ENCODE results near the gene C1QTNF5.

- PRO-cap = no peak
Measured at GRCh38 chr11:118729688-118730446, 50.4 kb upstream of the TREH start.

DNA sequence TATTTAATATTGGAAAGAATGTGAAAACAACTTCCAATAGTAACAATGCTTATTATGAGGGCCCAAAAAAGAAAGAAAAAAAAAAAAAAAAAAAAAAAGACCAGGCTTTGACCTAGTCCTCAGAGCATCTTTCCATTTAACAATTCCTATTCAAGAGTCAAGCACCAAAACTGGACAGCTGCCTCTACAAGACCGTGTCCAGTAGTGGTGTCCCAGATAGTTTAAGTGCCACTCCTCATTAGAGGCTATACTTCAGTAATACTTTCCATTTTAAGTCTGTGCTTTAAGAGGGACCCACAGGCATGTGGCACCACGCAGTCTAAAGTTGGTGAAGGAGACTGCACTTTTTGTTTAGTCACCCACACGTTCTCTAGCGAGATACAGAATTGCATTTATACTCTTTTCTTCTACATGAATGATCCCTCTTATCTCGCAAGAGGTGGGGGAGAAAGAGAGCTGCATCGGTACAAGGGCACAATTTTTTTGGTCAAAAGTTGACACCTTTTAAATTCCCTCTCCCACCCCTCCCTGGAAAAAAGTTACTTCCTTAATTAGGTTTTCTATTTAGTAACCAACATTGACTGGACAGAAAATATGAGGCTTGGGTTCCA is 41.6 kb downstream of the DDX6 start:
- PRO-cap = no peak

- PRO-cap = no peak
Measured at GRCh38 chr11:118762616-118763019, 28.3 kb downstream of the DDX6 start.

DNA sequence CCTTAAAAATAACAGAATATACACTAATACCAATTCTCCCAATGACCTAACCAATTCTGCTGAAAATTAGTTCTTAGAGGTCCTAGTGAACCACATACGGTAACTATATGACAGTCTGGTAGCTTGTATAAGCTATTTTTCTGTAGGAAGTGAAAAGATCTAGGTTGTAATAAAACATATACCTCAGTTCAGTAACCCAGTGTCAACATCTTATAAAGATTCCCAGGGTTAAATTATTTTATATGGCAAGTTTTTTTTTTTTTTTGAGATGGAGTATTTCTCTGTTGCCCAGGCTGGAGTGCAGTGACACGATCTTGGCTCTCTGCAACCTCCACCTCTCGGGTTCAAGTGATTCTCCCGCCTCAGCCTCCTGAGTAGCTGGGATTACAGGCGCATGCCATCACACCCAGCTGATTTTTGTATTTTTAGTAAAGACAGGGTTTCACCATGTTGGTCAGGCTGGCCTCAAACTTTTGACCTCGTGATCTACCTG is 6.7 kb downstream of the DDX6 start:
- PRO-cap = no peak

DNA sequence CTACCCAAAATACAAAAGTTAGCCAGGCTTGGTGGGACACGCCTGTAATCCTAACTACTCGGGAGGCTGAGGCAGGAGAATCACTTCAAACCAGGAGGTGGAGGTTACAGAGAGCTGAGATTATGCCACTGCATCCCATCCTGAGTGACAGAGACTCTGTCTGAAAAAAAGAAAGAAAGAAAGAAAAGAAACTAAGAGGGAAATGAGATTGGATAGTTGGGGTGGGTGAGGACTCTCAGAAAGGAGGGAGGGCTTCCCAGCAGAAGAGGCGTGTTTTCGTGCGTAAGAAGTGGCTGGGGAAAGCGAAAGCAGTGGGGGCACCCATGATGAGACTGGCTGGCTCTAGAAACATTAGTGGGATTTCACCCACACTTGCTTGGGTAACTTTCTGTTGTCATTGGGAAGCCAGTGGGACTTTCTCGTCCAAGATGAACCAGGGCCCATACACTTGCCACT is 42.4 kb upstream of the CXCR5 start:
- PRO-cap = unidirectional peak, plus-strand start at position 311 of the sequence

DNA sequence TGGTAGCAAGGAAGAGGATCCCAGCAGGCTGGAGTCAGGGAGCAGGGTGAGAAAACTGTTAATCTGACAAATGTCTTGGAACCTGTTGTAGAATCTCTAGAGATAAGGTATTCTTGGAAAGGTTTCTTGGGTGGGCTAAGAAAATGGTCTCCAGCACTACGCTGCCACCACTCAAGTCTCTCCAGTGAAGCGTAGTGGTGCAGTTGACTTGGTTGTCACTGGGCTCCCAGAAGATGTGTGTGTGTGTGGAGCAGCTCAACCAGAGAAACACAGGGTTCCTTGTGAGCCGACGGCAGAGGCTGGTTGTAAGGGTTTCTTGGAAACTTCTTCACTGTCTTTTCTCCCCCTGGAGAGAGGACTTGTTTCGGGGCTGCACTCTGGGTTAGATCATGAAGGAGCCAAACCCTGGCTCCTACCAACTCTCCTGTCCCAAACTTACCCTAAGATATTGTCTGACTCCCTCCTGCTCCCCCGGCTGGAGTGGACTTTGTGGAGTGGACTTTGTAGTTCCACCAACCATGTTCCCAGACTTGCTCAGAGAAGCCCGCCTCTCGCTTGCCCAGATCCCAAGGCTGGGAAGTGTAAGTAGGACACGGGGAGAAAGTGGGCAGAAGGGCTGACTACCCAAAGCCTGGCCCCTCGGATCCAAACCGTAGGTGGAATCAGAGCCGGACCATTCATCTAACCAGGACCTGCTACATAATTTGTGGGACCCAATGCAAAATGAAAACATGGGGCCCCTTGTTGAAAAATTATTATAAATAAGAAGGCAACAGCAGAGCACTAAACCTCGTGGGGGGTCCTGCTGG is 1.1 kb downstream of the CXCR5 start:
- PRO-cap = no peak

DNA sequence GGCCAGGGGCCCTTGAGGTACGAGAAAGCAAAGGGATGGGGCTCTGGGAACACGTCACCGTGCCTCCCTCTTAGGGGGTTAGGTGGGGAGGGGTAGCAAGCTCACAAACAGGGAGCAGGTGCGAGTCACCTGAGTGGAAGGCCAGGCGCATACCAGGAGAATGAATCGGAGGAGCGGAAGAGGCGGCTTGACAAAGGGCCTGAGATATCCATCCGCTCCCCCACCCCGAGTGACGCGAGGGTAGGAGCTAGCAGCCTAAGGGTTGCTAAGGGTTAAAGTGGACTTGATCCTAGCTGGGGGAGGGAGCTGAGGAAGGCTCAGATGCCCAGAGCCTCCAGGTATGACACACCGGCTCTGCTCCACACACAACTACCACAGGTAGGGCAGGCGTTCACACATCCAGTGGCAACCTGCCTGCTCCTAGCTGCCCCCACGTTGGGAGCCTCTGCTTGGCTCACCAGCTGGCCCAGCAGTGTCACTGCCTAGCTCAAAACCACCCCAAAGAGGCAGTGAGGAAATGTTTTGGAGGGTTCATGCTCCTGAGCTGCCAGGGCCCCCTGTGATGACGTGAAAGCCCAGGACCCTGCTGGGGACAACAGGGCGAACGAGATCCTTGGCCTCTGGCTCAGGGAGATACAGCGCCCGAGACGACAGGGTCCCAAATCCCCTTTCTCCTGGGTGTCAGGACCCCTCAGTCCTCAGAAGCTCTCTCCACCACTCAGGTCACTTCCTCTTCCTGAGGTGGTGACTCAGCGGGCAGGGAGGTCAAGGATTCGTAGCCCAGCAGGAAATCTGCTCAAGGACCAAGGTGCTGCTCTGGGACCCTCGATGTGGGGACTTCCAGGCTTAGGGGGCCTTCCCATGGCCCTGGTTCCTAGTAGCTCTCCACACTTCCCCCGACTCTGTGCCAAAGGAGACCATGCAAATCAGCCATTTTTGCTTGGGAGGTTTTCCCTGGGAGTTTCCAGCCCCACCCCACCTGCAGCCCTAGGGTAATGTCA is 13.2 kb downstream of the BCL9L start:
- PRO-cap = no peak

DNA sequence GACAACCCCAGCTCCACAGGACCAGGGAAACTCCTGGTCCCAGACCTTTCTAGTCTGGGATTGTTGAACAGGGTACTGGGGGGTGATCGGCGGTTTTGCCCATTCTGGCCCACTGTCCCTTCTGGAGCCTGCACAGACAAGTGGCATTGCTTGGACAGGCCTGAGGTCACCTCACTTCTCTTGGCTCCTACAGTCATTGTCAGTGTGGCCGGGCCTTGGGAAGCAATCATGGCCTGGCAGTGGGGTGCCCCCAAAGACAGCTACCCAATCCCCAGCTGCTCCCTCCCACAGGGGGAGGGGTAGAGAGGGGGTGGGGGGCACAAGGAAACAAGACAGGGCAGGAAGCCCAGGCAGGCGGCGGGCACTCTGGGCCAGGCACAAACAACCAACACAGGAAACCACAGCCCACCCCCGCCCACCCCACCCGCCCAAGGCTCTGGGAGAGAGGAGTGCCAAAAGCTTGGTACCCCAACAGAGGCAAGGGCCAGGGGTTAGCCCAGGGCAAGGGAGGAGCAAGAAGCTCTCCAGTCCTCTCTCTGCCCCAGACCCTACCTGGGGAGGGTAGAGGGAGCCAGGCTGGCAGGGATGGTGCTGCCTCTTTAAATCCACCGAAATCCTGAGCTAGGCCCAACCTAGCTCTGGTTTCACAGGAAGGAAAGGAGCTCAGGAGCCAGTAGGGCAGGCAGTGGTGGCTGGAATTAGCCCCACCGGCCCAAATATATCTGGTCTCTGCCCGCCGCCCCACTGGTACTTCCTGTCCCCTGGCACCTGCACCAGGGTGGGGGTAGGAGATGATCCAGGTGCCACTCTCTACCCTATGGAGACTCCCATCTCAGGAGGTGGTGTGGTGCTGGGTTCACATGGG is 12.2 kb downstream of the BCL9L start:
- PRO-cap = no peak

DNA sequence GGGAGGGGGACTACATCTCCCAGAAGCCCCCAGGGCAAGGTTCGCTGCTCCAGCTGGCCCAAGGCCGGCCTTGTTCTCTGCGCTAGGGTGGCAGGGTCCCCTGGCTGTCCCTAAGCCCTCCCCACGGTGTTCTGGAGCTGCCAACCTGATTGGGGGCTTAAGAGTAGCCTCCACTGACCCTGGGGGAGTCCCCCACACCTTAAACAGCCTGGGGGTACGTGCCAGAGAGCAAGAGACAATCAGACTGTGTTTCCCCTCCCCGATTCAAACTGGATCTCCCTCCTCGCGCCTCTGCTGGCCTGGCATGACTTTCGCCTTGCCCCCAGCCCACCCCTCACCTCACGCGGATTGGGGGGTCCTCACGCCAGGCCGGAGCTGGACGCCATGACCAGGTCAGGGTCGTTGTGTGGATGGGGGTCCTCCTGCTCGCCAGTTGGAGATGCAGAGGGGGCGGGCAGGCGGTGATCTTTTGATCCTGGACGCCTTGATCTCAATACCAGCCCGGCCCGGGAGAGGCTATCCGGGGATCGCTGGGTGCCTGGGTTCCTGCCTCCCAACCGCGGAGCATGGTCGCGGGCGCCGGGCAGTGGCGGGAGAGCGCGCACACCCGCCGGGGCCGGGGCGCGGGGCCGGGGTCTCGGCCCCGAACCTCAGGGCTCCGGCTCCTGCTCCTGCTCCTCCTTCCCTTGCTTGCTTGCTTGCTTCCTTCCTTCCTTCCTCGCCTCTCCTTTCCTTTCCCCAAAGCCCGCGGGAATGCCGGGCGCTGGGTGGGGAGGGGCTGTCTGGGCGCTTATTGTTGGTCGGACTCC is 622 bp downstream of the BCL9L start:
- PRO-cap = bidirectional peak, plus-strand start at position 80 of the sequence, minus-strand start outside the sequence; unidirectional peak, plus-strand start at position 512 of the sequence

GRCh38 chr11:118997278-118997909 is 544 bp upstream of the CENATAC start:
- PRO-cap = no peak

- PRO-cap = no peak
Measured at GRCh38 chr11:119014718-119015104, 3.4 kb downstream of the RPS25 start.

GRCh38 chr11:119027616-119028332 is 9.2 kb downstream of the TRAPPC4 start:
- PRO-cap = no peak

- PRO-cap = no peak
Measured at GRCh38 chr11:119052164-119052525, 4.9 kb downstream of the HYOU1 start.

GRCh38 chr11:119055805-119056276 is 1.2 kb downstream of the HYOU1 start:
- PRO-cap = no peak

DNA sequence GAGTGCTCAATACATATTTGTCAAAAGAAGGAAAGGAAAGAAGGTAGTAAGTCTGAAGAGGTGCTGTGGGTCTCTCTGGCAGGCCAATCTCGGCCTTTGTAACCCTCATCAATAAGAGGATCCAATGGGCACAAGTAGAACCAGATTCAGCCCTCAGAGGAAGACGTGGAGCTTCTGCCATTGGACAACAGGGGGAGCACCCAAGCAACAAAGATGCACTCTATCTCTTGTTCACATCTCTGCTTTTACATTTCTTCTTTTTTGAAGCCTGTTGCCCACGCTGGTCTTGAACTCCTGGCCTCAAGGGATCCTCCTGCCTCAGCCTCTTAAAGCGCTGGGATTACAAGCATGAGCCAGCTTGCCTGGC is 2.2 kb upstream of the VPS11 start:
- PRO-cap = no peak

- PRO-cap = no peak
Measured at GRCh38 chr11:119126550-119127242, 5.3 kb downstream of the HINFP start.

DNA sequence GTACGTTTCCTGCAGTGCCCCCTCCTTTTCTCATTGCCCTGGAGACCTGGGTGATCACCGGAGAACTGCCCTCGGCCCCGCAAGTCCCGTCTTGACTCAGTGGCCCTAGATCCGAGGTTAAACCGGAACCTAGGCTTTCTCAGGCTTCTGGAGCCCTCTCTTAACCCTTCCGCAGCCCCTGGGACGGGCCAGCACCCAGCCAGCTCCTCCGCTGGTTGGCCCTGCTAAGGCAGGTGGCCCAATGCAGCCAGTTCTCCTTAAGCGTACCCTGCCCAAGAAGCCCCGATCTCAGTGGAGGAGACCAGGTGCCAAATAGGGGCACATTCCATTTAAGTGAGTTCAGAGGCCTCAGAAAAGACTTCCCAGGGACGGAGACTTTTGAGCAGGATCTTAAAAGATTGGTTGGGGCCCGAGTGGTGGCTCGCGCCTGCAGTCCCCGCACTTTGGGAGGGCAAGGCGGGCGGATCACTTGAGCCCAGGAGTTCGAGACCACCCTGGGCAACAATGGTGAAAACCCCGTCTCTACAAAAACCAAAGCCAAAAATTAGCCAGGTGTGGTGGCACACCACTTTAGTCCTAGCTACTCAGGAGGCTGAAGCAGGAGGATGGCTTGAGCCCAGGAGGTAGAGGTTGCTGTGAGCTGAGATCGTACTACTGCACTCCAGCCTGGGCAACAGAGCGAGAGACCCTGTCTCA is 926 bp downstream of the NLRX1 start:
- PRO-cap = unidirectional peak, minus-strand start at position 93 of the sequence

GRCh38 chr11:119320222-119320563 is 3.3 kb upstream of the MCAM start:
- PRO-cap = no peak

GRCh38 chr11:119340286-119341382 is at the start of gene C1QTNF5:
Gene C1QTNF5 (minus strand): TSS chr11:119340883.
- PRO-cap = unidirectional peak, minus-strand start at chr11:119340864

DNA sequence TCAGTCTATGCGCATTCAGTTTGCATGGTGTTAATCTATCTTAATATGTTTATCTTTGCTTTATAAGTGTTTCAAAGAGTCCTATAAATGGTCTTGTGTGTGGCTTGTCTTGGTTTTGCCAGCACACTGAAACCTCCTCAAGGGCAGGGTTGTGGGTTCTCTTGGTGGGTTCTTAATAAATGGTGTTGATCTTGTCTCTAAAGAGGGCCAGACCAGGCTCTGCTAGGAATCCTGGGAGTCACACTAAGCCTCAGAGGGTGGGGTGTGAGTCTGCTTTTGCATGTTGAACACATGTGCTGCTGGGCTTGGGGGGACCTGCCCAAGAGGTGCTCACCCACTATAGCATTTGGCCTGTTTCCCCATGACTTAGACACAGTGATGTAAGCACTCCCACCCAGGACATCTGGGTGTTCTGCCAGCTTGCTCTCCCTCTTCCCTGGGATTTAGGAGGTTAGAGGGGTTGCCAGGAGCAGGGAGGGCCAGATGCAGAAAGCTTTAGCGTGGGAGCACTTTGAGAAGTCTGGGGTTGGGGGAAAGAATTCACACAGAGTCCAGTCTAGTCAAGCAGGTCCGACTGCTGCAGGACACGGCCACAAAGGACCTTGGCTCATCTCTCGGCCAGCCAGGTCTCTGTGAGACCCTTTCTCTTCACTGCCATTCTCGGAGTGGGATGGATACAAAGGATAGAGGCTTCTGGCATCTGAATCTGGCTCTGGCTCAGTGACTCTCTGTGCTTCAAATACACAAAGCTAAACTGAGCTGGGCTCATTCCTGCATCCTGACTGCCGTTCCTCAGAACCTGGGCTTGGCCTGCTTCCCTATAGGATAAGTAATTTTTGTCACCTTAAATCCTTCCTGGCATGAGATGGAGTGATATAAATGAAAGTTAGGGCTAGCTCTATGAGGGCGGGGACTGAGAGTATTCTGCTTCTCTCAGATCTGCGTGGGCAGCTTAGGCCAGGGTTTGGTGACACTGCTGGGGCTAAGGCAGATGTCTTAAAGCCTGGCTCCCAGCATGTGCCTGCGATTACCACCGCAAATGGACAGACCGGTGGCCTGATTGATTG is 14.7 kb downstream of the USP2 start:
- PRO-cap = no peak

Measured in duodenum (tissue), 1 donor.